ENCODE measurements around a stretch of chr13.

- RRBS, result no CpG with 5 or more reads among the region's 4 CpGs
Observed at GRCh38 chr13:48155737-48156214, 60.9 kb upstream of the MED4 start.

DNA sequence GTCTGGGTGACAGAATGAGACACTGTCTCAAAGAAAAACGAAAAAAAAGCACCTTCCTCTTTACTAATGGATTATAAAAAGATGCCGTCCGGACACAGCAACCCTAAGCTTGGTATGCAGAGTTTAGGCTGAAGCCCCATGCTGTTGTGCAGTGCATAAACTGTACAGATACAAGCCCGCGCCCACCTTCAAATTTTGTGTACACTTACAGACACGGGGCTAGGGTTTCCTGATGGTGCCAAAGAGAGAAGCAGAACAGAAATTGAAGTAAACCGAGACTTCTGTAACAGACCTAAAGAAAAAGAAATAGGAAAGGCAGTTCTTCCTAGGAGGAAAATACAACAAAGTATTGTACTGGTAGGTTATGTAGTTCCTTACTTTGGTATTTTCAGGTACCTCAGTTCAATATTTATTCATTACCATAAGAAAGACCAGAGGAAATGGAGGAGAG, 8.9 kb downstream of the LPAR6 start:
- RRBS, result no CpG with 5 or more reads among the region's 7 CpGs

DNA sequence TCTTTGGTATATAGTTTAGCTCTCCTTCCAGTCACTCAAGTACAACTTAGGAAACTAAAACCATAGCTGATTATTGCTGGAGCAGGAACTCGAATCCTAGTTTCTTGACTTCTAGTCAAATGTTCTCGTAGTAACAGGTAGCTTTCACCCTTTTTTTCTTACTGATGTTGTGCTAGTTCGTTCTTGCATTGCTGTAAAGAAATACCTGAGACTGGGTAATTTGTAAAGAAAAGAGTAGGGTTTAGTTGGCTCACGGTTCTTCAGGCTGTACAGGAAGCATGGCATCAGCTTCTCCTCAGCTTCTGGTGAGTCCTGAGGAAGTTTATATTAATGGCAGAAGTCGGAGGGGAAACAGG, 13.7 kb upstream of the LPAR6 start:
- RRBS, result no CpG with 5 or more reads among the region's 5 CpGs

DNA sequence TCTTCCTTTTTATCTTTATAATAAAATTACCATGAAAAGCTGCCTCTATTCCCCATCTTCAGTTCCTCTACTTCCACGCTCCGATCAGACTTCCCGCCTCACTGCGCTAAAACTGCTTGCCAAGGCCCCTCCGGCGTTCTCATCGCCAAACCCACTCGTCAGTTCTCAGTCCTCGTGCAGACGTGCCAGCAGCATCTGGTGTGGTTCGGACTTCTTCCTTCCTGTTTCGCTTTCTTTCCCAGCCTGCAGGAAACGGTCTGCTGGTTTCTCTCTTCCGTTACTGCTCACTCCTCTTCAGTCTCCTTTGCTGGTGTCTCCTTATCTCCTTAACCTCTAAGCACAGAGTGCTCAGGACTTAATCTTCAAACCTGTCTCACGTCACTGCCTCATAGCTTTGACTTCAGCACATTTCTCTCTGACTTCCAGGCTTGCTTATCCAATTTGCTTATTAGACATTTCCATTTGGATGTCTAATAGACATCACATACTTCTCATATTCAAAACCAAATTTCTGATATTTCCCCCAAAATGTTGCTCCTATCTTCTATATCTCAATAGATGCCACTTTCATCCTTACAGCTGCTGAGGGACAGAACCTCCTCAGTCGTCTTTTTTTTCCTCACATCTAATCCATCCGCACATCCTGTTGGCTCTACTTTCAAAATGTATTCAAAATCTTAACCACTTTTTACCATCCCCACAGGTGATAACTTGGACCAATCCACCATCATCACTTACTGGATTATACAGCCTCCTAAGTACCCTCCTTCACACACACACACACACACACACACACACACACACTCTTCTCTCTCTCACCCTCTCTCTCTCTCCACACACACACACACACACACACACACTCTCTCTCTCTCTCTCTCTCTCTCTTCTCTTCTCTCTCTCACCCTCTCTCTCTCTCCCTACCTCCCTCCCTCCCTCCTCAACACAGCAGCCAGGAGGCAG, 40.1 kb downstream of the RCBTB2 start:
- RRBS, result no CpG with 5 or more reads among the region's 17 CpGs

- RRBS, result no CpG with 5 or more reads among the region's 4 CpGs
Observed at GRCh38 chr13:48575047-48575416, 42.2 kb upstream of the RCBTB2 start.

DNA sequence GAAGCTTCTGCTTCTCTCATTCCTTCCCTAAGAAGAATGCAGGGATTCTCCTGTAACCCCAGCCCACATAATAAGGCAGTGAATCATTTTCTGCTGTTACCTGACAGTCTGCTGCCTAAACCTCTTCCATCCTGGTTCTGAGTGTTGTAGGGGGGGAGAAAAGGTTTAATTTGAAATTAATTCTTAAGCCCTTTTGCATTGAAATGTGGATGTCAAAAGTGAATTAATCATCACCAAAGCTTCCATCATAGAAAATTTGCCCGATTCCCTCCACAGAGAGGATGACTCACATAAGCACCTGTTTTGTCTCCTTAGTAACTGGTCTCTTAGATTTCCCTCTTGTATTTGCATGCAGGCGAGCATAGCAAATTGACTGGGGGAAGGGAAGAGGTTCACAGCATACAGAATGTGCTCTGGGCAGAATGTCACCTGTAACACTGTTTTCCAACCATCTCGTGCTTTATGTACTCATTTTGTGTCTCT, 146.7 kb upstream of the FNDC3A start:
- RRBS, result no CpG with 5 or more reads among the region's 3 CpGs

DNA sequence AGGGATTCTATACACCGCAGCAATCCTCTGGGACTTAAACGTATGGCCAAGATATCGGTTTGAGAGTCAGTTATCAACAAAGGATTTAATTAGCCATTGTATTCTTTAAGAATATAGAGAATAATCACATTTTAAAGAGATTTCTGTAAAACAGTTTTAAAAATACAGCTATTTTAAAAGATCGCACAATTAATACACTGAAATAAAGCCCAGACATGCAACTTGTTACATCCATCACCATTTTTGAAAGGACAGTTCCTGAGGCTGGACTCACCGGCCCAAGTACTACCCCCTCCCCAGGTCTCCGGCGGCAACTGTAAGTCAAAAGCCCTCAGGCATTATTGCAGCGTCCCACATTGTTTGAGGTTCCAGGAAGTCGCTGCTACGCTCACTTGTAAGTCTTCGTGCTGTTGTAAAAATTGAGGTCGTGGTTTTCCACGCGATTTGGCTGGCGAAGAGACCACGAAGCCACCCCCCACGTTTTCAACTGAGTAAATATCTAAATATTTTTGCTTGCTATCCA, 750 bp upstream of the FNDC3A start:
- RRBS, result no CpG with 5 or more reads among the region's 17 CpGs

DNA sequence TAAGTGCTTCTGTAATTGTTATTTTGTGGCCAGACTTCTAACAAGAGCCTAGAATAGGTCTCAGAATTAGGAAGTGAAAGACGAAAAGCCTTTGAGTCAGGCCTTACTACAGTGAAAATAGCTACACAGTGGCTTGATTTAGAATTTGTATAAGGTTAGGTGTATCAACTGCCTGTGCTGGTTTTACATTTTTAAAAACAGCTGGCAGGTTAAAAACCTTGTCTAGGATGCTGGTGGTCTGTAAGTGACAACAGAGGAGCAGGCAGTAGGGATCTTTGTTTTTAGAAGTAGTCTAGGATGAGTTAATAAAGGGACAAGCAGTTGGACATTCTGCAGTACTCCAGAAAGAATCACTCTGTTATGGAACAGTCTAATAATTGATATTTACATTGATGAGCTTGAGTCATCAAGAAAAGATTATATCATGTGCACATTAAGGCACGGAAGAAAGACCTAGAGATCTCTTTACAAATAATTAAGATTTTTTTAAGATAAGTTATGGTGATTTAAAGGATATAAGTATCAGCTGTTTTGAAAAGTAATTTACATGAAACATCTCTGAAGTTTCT, 4.5 kb downstream of the FNDC3A start:
- RRBS, result no CpG with 5 or more reads among the region's 2 CpGs

- RRBS, result no CpG with 5 or more reads among the region's 4 CpGs
Observed at GRCh38 chr13:49107340-49108110, 112.6 kb upstream of the MLNR start.

DNA sequence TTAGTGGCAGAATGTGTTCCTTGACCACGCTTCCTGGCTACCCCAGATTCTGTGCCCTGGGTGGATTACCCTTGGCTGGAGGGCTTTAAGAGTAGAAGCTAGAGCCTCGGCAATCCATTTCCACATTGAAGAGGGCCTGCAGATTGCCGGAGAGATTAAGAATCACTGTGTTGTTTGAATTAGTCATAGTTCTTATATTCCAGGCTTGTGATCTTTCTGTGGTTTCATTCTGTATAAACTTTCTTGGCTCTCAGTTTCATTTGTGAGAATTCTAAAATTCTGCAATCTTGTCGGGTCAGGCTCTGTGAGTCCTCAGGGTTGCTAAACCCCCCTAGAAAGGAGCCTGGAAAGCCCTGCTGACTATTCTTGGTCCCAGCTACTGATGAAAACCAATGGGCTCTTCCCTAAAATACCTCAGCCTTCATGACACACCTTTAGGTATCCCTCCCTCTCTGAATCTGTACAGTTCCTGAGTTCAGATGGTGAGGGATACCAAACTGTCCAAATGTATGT, 4.2 kb downstream of the PHF11 start:
- RRBS, result no CpG with 5 or more reads among the region's 4 CpGs

DNA sequence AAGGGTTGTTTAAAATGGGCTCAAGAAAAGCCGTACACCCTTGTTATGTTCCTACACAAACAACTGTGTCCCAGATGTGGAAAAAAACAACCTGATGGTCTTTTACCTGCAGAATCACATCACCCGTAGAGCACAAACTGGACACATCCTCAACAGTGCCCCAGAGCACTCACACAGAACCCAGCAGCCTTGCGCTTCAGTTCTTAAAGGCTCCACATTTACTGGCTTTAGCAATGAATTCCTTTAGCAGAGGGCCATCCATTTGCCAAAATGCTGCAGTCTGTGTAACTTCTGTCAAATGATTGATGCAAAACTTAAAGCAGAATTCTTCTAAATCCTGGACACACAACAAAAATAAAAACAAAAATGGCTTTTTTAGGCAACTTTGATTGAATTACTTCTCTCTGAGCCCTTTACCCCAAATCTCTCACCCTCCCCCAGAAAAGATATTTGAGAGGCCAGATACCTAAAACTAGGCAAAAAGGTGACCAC, 38.2 kb downstream of the PHF11 start:
- RRBS, result no CpG with 5 or more reads among the region's 3 CpGs

DNA sequence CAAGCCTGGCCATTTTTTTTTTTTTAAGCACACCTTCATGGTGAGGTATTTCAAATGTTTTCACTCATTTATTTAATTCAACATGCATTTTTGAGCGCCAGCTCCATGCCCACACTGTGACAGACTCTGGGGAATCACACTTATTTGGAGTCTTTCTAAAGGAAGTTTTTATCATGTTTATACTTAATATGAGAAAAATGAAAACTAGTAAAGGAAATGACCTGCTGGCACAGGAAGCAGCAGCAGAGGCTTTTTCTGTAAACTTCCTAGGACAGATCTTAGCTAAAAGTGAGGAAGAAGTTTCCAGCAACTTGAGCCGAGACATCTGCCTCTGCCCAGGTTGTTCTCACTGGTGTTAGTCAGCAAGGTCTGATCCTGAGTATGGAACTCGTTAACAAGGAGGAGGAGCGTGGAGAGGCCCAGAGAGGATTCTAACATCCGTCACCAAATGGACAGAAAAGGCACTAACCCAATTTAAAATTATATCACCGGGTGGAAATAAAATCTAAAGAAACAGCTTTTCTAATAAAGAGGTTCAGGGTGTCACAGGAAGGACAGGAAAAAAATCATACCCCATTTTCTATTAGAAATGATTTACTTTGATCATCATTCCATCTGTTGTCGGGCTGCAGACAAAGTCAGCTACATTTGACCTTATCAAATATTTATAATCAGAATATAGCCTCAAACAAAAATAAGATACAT, 43.6 kb downstream of the PHF11 start:
- RRBS, result no CpG with 5 or more reads among the region's 7 CpGs

DNA sequence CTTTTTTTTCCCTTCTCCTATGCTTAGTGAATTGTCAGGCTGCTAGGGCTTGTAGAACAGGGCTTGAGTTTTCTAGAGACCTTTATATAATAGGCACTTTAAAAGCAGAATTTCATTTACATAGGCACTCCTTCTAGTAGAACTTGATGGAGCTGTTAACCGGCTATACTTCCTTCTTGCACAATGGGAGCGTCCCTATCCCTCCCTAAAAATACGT, 1.1 kb downstream of the TRIM13 start:
- RRBS, result 0% methylated on average over 2 of the region's 3 CpGs

GRCh38 chr13:50126604-50126868, 111.3 kb downstream of the KCNRG start:
- RRBS, result no CpG with 5 or more reads among the region's 14 CpGs

DNA sequence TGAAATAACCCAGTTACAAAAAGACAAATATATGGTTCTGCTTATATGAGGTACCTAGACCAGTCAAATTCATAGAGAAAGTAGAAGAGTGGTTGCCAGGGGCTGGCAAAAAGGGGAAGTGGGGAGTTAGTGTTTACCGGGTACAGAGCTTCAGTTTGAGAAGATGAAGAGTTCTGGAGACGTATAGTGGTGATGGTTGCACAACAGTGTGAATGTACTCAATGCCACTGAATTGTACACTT, 355.1 kb downstream of the KCNRG start:
- RRBS, result no CpG with 5 or more reads among the region's 2 CpGs

DNA sequence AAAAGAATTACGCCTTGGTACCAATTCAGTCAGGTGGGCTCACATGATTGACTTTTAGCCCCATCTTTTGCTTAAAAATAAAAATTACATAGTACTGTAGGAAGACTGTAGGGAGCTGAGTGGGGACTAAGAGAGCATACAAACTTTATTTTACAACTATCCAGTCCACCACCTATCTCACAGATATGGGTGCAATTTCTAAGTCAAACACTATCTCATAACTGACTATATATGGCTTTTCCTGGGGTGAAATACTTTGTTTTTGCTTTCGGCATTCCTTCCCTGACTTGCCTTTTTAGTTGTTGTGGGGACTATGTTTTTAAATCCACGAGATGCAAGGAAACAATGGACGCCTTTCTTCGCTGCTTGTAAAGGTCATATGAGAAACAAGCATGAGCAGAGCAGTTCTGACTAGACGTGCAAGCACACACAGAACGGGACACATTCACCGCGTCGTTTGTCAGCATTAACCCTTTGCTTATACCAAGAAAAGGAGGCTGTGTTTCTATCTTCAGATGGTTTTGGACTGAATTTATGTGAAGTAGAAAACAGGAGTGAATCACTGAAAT, 359.1 kb downstream of the DLEU7 start:
- RRBS, result no CpG with 5 or more reads among the region's 10 CpGs

- RRBS, result no CpG with 5 or more reads among the region's 6 CpGs
Observed at GRCh38 chr13:50635231-50636074, 208.0 kb downstream of the DLEU7 start.

DNA sequence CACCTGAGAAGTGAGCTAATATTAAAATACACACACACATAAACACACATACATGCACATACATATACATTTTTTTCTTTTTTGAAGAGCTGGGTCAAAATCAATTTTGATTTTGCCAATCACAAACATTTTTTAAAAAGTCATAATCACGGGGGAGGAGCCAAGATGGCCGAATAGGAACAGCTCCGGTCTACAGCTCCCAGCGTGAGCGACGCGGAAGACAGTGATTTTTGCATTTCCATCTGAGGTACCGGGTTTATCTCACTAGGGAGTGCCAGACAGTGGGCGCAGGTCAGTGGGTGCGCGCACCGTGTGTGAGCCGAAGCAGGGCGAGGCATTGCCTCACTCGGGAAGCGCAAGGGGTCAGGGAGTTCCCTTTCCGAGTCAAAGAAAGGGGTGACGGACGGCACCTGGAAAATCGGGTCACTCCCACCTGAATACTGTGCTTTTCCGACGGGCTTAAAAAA, 72.3 kb downstream of the RNASEH2B start:
- RRBS, result no CpG with 5 or more reads among the region's 22 CpGs

- RRBS, result no CpG with 5 or more reads among the region's 7 CpGs
Observed at GRCh38 chr13:50991767-50992540, 82.4 kb downstream of the RNASEH2B start.

DNA sequence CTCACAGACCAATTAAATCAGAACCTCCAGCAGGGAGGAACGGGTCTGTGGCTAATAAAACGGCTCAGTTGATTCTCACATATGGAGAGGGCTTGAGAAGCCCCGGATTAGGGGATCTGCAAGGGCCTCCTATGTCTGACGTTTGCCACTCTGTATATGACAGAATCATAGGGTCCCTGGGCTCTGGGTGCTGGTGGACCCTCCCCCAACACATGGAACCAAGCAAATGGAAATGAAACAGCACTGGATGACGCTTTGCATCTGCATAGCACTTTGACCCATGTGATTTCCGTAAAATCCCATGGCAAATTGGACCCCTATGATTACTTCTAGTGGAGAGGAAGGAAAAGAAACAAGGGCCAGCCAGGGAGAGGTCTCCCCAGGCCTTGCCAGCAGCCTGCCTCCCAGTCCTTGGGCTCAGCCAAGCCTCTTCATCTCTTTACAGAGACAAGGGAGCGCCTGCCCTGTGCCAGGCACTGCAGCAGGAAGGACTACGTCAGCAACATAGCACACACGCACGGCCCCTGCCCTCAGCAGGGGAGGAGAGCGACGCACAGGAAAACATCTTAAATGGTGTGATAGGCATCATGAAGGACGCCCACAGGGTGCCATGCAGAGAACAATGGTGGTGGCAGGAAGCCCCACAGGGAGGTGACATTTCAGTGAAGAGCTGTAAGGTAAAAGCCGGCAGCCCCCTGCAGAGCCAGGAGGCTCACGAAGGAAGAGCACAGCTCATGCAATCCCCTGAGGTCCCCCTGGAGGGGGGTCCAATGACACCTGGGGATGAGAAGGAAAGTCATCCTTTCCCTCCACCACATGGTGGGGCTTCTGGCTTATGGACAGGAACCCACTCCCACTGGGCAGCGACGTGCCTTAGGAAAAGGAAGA, 37.0 kb upstream of the C13orf42 start:
- RRBS, result no CpG with 5 or more reads among the region's 17 CpGs

All from foreskin fibroblast (primary cell).